LHCN-M2 (cell line): ENCODE measurements around the gene ZNF335.

DNA sequence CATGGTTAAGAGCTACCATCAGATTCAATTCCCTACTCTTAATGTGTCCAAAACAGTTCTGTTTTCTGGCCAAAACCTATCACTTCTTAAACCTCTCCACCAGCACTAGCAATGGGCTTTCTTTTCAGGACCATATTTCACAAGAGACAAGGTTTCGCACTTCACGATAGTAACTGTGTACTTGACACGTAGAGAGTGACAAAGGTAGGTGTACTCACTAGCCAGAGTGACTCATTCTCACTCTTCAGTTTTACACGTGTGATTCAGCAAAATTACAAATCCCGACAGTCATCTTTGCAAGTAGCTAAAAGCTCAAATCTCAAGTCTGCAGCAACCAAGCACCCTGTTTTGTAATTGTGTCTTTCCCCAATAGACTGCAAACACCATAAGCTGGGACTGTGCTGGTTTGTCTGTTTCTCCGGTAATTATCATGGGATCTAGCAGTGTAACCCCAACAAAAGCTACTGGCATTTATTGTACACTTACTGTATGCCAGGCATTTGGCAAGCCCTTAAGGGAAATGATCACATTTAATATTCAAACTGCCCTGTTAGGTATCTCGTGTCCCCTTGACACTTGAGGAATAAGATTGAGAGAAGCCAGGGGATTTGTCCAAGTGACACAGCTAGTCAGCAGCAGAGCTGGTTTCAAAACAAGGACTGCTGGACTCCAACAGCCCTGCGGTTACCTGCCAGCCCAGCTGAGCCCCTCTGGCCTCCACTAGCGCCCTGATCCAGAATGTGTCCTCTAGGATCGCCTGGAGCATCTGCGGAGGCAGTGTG, 9.8 kb downstream of the PCIF1 start:
- RAMPAGE, long total RNA = no peak

GRCh38 chr20:45971679-45972792, at the start of gene ZNF335:
ZNF335 (minus strand) TSS chr20:45972203.
- RAMPAGE, long total RNA = no peak

DNA sequence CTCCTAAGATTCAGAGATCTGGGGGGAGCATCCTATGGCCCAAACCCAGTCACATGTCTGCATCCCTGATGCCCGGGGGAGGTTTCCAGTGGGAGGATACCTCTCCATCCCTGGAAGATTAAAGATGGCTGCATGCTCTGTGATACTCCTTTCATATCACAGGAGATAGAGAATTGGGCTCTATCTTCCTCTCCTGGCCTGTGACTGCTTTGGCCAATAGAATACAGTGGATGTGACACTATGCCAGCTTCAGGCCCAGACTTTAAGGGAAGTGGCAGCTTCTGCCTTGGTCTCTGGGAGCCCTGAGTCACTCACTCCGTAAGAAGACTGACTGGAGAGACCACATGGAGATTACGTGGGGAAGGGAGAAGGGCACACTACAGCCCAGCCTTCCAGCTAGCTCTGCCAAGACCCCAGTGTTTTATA, 10.4 kb upstream of the MMP9 start:
- RAMPAGE, long total RNA = no peak

DNA sequence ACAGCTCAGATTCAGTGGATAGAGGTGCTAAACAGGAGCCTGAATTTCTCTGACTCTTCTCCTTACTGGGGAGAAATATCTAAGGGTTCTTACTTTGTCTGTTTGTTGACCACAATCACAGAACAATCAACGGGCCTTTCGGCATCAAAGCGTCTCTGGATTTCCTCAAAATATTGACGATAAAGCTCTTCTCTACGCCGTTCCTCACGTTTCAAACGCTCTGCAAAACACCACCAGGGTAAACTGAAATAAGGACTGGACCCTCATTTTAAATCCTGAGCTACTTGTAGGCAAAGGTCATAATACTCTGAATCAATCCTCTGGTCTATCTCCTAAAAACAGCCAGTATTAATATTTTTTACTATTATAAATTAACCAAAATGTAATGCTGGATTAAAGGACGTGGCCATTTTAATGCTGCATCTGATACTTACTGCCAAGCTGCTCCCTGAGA, 22.8 kb downstream of the NCOA5 start:
- RAMPAGE, long total RNA = no peak

- RAMPAGE, long total RNA = no peak
Observed at GRCh38 chr20:46088334-46088697, 1.4 kb downstream of the NCOA5 start.

GRCh38 chr20:46215653-46216508, 92.4 kb downstream of the CDH22 start:
- RAMPAGE, long total RNA = no peak

DNA sequence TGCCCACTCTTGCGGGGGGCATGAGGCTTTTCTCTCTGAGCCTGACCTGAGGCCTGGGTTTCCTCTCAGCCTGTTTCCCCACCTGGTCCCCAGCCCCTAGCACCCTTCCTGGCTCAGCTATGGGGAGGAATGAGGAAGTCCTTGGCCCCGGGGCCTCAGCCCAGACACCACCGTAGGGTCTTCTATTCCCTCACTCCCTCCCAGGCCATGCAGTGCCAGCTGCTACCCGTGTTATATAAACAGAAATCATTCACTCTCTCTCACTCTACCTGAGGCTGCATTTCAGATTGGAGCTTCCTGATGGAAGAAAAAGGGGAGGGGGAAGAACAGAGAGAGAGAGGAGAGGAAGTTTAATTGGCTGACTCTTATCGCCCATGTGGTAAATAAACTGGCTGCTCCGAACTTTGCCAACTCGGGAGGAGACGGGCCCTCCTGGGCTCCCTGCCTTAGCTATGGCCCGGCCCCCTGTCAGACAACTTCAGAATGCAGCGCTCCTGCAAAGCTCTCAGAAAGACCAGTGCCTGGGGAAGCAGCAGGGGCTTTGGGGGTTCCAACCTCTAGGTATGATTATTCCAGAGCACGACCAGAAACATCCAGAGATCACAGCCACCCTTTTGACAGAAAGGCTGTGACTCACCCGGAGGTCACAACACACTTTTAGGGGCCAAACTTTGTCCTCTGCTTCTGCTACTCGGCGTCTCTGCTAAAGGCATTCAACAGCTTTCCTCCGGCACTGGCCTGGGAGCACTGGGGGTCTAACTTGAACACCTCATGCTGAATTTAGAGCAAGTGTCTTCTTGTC, 2.7 kb downstream of the CDH22 start:
- RAMPAGE, long total RNA = no peak

- RAMPAGE, long total RNA = no peak
Observed at GRCh38 chr20:46714006-46715016, 4.9 kb downstream of the SLC2A10 start.

- RAMPAGE, long total RNA = no peak
Observed at GRCh38 chr20:46811165-46811823, 83.3 kb upstream of the EYA2 start.

GRCh38 chr20:46850469-46850861, 44.2 kb upstream of the EYA2 start:
- RAMPAGE, long total RNA = no peak

- RAMPAGE, long total RNA = no peak
Observed at GRCh38 chr20:46931523-46932252, 37.0 kb downstream of the EYA2 start.

DNA sequence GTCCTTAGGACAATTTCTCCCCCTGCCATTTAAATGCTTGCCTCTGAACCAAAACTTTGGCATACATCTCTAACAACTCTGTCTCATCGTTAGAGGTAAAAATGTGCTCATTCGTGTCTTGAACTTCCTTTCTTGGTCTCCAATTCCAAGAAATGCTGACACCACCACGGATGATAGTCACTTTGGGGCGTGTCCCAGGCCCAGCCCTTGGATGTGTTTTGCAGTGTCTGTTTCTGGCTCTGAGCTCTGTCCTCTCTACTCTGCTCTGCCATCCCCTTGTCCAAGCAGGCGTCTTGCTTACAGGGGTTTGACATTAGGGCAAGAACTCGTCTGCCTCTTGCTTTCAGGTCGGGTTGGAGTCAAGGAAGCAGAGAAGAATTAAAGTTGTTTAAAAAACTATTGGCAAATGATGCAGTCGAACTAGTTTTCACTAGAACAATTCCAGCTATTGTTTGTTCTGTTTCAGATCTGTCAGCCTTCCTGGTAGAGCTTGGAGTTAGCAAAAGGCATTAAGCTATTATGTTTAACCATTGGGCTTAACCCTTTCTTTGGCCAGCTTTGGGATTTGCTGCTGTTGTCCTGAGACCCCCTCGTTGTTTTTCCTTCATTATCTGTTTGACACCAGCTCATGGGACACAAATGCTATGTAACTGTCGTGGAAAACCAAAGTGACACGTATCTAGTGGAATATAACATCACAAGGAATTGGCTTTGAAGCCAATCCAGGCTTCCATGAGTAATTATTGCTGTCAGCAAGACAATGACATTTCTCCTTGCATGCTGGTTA, 95.8 kb downstream of the EYA2 start:
- RAMPAGE, long total RNA = no peak

GRCh38 chr20:47125871-47126481, 230.5 kb downstream of the ZMYND8 start:
- RAMPAGE, long total RNA = no peak

DNA sequence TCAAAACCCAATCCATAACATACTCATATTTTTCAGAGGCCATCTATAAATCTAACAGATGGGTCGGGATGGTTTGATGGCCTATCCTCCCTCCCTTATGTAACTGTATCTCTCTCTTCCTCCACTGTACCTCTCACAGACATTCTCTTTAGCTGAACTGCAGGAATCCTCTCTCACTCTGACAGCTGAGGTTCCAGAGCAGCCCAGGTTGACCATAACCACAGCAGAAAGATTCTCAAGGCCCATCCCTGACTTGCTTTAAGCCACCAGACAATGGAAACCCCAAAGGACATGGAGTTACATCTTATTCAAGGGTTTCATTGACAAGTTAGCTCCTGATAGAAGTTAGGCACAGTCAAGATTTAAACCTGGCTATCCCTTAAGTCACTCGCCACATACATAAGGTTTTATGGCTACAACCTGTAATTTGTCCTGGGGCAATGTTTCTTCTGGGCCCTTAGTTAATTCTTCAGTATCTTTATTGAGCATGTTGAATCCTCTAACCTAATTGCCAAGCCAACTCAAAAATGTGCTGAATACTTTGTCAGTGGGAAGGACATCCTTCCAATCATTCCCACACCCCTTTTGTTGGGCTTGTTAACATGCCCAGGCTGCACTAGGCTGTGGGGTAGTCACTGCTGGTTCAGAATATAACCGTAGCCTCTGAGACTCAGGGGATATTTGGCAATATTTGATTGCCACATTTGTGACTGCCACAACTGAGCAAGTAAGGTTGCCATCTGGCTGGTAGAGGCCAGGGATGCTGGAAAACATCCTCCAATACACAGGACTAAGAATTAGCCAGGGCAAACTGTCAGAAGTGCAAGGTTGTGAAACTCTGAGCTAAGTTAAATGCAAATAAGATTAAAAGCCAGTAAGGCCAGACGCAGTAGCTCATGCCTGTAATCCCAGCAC, 112.3 kb downstream of the ZMYND8 start:
- RAMPAGE, long total RNA = no peak

DNA sequence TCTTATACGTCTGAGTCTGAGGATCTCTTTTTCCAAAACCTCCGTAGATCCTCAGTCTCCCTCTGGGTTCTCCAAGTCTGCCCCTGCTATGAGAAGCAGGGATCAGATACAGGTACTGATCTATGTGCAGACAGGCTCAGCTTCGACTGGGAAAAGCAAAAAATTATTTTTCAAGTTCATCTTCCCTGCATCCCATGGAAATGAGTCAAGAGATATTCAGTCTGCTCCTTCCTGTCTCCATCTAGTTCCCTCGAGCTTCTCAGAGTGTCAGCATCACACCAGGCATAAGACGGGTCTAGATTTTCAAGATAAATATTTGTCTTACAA, 30.0 kb downstream of the ZMYND8 start:
- RAMPAGE, long total RNA = no peak

DNA sequence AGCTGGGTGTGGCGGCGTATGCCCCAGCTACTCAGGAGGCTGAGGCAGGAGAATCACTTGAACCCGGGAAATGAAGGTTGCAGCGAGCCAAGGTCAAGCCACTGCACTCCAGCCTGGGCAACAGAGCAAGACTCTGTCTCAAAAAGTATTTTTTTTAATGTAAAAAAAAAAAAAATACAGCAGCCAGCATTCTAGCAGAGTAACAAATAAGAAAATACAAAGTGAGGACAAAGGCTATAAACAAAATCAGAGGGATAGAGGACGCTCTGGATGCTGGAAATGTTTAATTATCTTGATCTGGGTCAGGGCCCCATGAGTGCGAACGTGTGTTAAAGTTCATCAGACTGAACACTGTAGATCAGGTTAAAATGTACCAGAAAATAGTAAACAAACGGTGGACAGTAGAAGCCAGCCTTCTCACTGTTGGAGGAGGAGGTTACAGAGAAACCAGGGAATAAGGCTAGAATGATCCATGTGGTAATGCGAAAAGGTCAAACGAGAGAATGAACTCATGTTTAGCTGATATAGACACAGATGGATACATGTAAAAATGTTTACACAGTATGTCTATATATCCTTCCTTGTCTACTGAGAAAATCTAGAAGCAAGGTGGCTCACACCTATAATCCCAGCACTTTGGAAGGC, 15.7 kb downstream of the ZMYND8 start:
- RAMPAGE, long total RNA = no peak

GRCh38 chr20:47354711-47355583, 1.6 kb downstream of the ZMYND8 start:
- RAMPAGE, long total RNA = no peak

DNA sequence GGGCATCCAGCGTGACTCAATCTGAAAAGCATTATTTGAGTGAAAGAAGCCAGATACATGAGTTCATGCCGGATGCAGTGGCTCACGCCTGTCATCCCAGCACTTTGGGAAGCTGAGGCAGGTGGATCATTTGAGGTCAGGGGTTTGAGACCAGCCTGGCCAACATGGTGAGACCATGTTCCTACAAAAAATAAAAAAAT, 38.1 kb upstream of the NCOA3 start:
- RAMPAGE, long total RNA = no peak

DNA sequence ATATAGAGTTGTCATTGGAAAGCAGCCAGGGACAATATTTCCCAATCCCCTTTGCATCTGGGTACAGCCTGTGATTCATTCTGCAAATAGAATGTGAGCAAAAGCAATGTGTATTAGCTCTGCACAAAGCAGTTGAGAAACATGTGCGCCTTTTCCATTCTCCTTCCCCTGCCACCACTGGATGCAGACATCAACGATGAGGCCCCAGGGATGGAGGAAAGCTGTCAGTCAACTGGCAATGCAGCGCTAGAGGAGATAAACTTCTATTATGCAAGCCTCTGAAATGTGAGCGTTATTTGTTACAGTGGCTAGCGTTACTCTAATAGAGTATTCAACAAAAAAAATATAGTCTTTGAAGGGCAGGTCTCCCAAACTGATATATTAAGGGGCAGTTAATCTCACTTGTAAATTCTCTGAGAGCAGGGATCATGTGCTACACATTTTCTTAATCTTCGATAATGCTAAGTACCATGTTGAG, 37.1 kb upstream of the NCOA3 start:
- RAMPAGE, long total RNA = no peak

- RAMPAGE, long total RNA = no peak
Observed at GRCh38 chr20:47576389-47577206, 74.9 kb downstream of the NCOA3 start.